Measurements from ENCODE around the genes CD7 and SECTM1.

DNA sequence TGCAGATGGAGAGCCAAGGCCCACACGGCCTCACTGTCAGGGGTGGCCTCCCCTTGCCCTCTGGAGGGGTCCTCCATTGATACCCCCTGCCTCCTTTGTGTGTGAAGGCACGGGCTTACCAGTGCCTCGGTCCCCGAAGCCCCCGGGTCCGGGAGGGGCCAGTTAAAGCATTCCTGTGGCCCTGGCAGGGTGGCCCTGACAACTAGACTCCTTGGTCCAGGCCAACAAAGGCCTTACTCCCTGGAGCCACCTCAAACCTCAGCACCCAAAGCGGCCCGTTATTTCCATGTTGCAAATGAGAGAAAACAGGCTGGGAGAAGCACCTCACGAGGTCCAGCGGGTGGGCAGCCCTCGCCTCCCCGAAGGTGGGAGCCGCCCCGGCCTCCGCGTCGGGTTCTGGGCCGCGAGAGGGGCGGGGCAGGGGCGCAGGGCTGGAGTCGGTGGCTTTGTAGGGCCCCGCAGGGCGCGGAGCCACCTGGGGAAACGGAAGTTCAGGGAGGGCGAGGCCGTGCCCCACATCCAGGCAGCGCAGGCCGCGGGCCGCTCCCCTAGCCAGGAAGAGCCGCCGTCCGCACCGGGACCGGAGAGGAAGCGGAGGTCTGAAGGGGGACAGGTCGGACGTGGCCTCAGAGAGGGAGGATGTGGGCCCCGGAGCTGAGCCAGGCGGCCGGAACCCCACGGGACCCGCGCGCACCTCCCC is 759 bp upstream of the SLC16A3 start:
- RRBS: 7% methylated on average over 10 of the region's 47 CpGs

DNA sequence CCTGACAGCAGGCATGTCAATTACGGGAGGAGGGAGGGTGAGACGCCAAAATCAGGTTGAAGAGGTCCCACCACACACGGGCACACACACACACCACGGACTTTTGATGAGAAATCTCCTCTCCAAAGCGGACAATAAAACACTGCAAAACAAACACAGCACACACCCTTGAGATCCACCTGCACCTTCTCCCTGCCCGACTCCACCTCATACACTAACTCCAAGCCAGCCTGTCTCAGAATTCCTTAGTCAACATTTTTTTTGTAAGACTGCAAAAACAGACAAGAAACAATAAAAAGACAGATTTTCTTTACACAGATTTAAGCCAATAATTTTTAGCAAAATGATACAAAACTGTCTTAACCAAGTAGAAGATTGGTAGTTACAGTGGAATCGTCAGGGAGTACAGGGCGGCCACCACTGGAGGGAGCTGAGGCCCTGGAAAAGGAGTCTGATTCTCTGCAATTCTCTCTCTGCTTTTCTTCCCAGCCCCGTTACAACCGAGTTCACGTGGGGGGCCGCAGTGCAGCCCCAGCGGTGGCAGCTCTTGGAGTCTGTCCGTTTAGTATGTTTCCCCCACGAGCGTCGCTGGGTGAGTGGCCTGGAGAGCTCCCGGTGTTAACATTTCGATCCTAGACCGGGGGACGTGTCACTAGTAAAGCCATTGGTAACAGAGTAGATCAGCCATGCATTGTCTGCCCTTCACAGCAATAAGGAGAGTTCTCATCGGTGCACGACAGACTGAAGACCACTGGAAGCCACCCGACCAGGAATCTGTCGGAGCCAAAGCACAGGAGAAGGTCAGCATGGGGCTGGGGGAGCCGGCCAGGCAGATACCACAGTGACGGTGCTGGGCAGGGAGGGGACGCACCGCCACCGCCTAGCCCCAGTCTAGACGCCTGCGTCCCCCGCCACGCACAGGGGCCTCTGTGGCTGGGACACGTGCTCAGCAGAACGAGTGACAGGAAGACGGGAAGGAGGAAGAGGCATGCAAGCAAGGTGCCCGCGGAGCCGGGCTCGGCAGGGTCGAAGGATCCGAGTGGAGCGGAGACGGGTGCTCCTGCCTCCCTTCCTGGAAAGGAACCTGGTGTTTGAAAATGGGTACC is 15.6 kb downstream of the SLC16A3 start:
- RRBS: no CpG with 5 or more reads among the region's 45 CpGs

DNA sequence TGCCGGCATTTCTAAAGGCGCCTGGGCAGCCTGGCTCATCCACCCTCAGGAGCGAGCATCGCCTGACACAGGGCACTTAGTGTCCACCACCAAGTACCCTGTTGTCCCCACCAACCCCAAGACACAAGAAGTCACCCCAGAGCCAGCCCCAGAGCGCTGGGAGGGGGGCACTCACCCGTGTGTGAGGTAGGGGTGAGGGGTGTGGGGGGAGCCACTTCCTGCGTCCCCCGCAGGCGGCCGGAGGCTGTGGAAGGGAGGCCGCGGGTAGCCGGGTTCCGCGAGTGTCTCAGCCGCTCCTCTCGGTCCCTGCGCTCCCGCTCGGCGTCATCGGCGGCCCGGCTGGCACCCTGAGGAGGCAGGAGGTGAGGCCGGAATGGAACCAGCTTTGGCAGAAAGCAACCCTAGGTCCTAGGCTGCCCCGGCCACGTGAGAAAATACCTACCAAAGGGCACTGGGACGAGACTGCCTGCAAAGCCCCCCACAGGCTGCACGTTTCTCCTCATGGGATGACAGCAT is 20.5 kb downstream of the SLC16A3 start:
- RRBS: 95% methylated on average over 13 of the region's 29 CpGs

- RRBS: no CpG with 5 or more reads among the region's 13 CpGs
These were observed 16.8 kb upstream of the CSNK1D start for GRCh38 chr17:82290191-82290810.

DNA sequence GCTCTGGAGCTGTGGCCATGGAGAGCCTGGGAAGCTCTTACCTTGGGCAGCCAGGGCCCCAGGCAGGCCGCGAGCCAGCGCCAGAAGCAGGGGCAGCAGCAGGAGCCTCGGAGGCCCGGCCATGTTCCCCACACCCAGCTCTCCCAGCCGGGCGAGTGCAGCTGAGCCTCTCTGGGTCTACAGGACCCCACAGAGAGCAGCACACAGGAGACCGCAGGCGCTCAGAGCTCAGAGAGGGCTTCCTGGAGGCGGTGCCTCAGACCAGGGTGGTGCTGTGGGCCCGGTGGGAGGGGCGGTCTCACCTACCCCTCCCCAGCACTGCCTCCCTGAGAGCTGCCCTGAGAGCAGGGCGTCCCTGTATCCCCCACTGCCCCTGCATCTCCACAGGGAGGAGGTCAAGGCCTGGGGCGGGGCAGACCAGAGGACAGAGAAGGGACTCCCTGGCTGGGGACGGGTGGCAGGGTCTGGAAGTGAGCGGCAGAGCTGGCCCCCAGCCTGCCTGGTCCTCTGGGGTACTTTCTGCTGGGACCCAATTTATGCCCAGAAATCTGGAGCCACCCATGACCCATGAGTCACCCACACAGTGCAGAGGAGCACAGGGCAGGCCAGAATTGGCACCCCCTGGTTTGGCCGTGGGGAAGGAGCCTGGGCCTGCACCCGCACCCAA is at the start of gene CD7:
TSS of gene CD7 (minus strand) at position 236 of the 667 bp plus-strand sequence.
- RRBS: no CpG with 5 or more reads among the region's 18 CpGs

GRCh38 chr17:82333652-82334432 is at the start of gene SECTM1:
Gene SECTM1 (minus strand): TSS chr17:82333766.
- RRBS: 21% methylated on average over 12 of the region's 68 CpGs

DNA sequence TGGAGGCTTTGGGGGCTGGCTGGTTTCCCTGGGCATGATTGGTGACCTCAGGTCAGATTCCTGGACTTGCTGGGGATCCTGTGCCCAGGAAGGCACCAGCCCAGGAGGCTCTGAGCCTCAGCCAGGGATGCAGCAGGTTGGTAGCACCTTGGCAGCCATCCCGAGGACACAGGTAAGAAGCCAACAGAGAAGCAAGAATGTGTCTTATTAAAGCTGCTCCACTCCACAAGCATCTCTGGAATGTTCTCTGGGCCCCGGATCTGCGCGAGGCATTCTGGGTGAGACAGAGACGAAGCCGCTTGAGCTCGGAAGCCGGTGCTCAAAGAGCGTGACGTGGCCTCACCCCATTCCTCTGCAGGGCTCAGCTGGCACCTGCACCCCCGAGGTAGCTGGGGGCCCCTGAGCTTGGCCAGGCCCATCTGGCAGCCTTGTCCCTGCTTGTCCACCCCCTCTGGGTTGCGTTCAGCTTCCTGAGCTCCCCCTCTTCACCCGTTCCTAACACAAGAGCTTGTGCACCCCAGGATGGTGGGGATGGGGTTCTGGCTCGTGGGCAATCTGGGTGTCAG is 3.0 kb upstream of the TEX19 start:
- RRBS: 60% methylated on average over 7 of the region's 14 CpGs

DNA sequence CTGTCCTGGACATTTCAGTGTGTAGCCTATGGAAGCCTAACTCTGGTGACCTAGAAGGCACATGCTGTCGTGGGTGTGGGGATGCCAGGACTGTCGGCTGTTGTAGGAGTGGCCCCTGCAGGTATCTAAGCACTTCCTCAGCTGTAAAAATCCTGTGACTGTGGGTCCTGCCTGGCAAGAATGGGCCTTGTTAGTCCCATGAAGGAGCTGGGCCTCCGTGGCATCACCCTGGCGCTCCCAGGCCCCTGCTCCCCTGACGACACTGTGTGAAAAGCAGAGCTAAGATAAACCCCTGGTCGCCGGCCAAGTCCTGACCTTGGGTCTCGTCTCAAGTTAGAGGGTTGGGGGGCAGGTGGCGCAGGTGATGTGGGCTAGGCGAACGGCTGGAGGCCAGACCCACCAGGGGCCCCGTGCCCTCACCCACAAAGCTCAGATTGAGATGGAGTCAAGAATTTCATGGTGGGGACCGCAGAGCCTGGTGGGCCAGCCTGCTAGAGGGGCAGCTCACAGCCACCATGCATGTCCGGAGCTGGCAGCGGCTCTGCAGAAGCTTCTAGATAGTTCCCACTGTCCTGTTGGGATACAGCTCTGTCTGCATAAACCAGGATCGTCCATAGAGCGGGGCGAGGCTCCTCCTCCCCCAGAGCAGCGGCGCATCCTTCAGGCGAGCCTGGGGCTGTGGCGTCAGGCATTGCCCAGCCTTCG is 12.1 kb downstream of the CYBC1 start:
- RRBS: no CpG with 5 or more reads among the region's 23 CpGs

DNA sequence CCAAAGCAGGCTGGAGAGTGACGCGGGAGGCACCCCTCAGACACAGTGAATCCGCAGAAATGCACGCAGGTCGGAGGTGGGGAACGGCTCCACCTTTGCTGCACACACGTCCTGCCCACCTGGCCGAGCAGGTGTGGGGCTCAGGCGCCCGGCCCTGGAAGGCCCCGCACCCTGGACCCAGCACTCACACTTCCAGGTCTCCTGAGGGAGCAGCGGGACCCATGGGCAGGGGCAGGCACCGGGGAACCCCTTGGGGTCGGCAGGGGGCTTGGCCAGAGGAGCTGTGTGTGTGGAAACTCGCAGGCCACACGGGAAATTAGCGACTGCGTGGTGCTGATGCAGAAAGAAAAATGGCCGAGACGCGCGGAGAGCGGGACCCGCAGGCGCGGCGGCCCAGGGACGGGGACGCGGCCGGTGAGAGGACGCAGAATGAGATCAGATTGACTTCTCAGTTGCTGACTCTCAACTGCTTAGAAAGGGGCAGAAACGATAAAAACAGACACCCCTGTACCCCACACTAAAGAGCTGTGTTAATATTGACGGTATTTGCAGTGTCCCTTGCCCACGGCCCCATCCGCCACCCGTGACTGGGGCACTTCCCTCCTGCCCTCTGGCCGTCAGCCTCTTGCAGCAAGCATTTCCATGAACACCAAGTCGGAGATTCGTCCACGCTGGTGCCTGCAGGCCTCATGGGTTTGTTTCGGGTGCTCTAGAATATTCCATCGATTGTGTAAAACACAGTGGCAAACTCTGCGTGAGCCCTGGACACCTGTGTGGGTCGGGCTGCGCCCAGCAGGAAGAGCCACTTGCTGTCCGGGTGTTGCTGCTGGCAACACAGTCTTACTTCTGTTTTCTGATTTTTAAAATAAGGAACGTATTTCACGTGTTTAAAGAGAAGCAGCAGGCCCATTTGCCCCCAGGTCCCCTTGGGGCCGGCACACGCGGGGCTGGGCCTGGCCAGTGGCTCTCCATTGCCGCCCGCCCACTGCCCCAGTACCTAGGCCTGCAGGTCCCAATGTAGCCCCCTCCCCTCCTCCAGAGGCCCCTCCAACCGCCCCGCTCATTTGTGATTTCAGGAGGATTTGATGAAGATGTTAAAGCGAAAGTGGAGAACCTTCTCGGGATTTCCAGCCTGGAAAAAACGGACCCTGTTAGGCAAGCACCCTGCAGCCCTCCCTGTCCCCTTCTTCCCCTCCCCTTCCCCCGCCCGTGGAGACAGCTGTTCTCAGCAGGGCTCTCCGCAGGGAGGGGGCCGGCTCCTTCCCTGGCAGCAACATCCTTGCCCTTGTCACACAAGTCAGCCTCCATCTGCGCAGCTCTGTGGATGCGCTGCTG is 10.2 kb downstream of the CYBC1 start:
- RRBS: no CpG with 5 or more reads among the region's 65 CpGs

GRCh38 chr17:82518934-82519620 is 455 bp upstream of the FOXK2 start:
- RRBS: under 1% methylated on average over 44 of the region's 77 CpGs

DNA sequence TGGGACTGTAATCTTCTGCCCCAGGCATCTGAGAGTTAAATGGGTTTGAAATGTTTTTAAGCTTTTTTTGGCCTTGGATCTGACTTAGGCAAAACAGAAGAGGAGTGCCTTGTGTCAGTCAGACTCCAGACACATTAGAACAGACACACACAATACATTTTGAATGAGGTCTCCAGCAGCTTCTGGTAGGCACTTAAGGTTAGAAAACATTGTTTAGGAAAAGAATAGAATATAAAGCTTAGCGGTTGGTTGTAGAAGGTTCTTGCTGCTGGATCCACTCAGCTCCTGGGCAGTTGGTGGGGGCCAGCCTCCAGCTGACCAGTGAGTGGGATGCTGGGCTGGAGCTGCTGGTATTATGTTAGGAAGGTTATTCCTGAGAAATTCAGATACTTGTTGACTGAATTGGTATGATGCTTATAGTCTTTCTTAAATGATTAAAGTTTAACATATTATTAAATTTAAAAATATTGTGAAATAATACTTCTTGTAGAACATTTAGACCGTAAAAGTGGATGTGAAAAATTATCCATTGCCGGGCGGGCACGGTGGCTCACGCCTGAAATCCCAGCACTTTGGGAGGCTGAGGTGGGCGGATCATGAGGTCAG is 17.4 kb downstream of the FOXK2 start:
- RRBS: no CpG with 5 or more reads among the region's 7 CpGs

- RRBS: no CpG with 5 or more reads among the region's 25 CpGs
These were observed 52.1 kb downstream of the FOXK2 start for GRCh38 chr17:82571459-82572190.

GRCh38 chr17:82603380-82604816 is 44.3 kb downstream of the WDR45B start:
- RRBS: no CpG with 5 or more reads among the region's 39 CpGs

DNA sequence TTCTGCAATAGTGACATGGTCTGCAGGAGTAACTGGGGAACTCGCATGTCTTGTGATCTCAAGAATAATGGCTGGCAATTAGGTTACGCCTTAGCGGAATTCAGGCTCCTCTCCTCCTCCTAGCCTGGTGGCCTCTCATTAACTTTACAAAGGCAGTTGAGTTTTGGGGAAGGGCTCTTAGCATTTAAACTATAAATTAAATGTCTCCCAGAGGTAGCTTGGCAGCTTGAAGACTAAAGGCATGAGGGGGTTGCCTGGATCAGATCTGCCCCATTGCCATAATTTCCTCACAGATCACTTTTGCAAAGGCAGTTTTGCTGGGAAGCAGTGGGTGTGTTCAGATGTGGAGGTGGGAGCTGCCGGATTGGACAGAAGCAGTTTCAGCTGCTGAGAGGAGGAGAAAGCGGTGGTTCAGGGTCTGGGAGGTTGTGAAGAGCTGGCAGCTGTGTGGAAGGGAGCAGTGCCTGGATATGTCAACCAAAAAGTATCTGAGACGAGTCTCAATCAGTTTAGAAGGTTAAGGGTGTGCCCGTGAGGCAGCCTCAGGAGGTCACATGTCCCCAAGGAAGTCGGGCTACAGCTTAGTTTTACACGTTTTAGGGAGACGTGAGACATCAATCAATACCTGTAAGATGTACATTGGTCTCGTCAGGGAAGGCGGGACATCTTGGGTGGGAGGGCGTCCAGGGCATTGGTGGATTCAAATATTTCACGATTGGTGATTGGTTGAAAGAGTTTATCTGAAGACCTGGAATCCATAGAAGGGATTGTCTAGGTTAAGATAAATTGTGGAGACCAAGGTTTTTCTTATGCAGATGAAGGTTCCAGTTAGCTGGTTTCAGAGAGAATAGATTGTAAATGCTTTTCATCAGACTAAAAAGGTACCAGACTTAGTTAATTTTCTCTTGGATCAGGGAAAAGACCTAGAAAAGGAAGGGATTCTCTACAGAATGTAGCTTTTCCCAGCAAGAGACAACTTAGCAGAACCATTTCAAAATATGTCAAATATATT is 2.9 kb downstream of the TBCD start:
- RRBS: no CpG with 5 or more reads among the region's 14 CpGs

DNA sequence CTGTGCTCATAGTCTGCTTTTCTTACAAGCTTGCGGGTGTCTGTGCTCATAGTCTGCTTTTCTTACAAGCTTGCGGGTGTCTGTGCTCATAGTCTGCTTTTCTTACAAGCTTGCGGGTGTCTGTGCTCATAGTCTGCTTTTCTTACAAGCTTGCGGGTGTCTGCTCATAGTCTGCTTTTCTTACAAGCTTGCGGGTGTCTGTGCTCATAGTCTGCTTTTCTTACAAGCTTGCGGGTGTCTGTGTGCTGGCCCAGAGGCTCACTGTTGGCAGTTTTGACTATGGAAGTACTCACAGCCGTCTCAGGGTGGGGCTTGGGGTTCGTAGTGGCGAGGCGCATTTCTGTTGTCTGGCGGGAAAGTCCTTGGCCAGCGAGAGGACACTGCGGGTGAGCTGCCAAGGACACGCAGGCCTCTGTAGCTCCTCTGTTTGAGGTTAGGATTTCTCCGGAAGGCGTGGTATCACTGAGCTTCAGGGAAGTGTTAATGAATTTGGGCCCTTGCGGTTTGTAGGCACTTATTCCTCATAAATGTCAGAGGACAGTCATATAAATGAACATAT is 13.4 kb downstream of the TBCD start:
- RRBS: no CpG with 5 or more reads among the region's 17 CpGs

- RRBS: no CpG with 5 or more reads among the region's 10 CpGs
These were observed 34.4 kb downstream of the TBCD start for GRCh38 chr17:82786222-82786729.

DNA sequence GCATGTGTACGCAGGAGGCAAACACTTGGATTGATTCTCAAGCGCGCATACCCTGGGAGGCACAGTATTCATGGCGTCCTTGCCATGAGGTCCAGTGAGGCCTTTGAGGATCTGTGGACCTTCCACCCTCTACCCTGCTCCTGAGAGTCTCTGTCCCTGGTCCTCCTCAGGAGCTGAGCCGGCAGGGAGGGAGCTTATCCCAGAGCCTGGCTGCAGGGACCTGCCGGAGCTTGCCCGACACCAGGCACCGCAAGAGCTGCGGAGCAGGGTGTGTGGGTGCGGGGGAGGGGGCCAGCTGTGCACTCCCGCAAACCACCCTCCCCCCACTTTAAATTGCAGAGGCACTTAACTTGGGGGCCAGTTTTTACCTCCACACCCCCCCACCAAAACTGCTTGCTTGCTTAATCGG is 563 bp upstream of the ZNF750 start:
- RRBS: no CpG with 5 or more reads among the region's 12 CpGs

GRCh38 chr17:82844894-82846048 is 5.4 kb upstream of the ZNF750 start:
- RRBS: 40% methylated on average over 1 of the region's 37 CpGs

GRCh38 chr17:82846049-82846809 is 6.4 kb upstream of the ZNF750 start:
- RRBS: no CpG with 5 or more reads among the region's 30 CpGs

GRCh38 chr17:82883742-82884265 is 44.0 kb upstream of the ZNF750 start:
- RRBS: no CpG with 5 or more reads among the region's 17 CpGs